ENCODE results near the gene CHRND.

GRCh38 chr2:232525595-232526273 is at the start of gene CHRND:
CHRND (plus strand) TSS chr2:232526160.
- RRBS, result no CpG with 5 or more reads among the region's 18 CpGs

GRCh38 chr2:232632744-232633387 is 538 bp upstream of the EFHD1 start:
- RRBS, result 2% methylated on average over 19 of the region's 41 CpGs

DNA sequence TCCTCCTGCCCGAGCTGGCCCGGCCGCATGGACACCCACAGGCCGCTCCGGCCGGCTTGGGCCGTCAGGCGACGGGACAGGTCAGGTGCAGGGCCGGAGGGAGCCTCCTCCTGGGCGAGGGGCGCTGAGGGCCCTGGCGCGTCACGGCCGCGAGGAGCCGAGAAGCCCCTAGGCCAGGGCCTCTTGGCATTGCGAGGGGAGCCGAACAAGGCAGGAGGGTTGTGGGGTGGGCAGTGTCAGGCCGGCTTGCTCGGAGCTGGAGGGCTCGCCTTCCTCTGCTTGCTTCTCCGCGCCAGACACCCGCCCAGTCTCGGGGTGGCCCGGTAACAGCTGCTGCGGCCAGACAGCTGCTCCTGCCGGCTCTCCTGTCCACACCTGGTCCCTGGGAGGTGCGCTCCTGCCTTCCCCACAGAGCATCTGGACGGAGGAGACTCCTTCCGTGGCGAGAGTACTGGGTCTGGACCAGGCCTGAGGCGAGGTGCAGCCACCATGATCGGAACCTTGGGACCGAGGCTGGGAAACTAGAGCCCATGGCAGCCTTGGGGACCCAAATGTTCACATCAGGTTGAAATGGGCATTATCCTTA is 462 bp downstream of the GIGYF2 start:
- RRBS, result 1% methylated on average over 15 of the region's 37 CpGs

GRCh38 chr2:232773763-232774259 is 2.6 kb downstream of the KCNJ13 start:
- RRBS, result no CpG with 5 or more reads among the region's 10 CpGs

- RRBS, result no CpG with 5 or more reads among the region's 7 CpGs
These were observed 43.3 kb upstream of the KCNJ13 start for GRCh38 chr2:232819765-232820031.

DNA sequence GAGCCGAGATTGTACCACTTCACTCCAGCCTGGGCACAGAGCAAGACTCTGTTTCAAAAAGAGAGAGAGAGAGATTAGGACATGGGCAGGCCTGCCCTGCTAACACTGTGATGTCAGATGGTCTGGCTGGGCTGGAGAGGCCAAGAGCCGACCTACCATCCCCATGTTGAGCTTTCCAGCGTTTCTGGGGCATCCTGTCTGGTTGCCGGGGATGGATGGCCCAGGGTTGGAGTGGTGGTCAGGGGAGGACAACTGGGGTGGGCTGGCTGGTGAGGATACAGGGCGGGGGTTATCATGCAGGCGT is 5.2 kb downstream of the SNORC start:
- RRBS, result no CpG with 5 or more reads among the region's 6 CpGs

DNA sequence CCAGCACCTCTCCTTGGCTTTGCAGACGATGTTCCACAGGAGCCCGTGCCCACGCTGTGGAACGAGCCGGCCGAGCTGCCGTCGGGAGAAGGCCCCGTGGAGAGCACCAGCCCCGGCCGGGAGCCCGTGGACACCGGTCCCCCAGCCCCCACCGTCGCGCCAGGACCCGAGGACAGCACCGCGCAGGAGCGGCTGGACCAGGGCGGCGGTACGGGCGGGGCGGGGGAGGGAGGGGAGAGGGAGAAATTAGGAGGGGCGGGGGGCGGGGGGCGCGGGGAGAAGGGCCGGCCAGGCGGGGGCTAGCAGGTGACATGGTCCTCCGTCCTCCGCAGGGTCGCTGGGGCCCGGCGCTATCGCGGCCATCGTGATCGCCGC is 5.8 kb downstream of the SNORC start:
- RRBS, result 10% methylated on average over 12 of the region's 41 CpGs

GRCh38 chr2:232899070-232899581 is 29.1 kb downstream of the SNORC start:
- RRBS, result no CpG with 5 or more reads among the region's 8 CpGs

- RRBS, result 13% methylated on average over 46 of the region's 76 CpGs
These were observed 57.0 kb downstream of the SNORC start for GRCh38 chr2:232926812-232927717.

DNA sequence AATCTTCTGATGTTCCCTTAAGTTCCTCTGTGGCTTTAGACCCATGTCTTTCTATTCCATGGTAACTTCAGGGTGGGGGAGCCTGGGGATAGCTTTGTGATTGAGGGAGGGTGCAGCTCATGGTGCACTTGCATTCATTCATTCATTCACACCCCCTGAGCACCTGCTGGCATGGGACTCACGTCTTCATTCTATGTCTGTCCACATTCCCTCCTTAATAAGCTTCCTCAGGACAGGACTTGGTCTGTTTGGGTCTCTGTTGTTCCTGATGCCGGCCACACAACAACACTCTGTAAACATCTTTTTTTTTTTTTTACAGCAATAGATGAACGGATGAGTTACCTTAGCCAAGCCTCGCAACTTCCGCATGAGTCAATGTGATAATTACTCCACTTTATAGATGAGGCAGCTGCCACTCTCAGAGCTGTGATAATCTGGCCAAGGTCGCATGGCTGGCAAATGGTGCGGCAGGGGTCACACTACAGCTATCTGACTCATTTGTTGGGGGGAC is 33.4 kb downstream of the NGEF start:
- RRBS, result no CpG with 5 or more reads among the region's 7 CpGs

GRCh38 chr2:233041955-233042443 is 9.5 kb downstream of the NEU2 start:
- RRBS, result no CpG with 5 or more reads among the region's 5 CpGs

- RRBS, result no CpG with 5 or more reads among the region's 8 CpGs
These were observed 3.2 kb downstream of the INPP5D start for GRCh38 chr2:233063216-233063843.

DNA sequence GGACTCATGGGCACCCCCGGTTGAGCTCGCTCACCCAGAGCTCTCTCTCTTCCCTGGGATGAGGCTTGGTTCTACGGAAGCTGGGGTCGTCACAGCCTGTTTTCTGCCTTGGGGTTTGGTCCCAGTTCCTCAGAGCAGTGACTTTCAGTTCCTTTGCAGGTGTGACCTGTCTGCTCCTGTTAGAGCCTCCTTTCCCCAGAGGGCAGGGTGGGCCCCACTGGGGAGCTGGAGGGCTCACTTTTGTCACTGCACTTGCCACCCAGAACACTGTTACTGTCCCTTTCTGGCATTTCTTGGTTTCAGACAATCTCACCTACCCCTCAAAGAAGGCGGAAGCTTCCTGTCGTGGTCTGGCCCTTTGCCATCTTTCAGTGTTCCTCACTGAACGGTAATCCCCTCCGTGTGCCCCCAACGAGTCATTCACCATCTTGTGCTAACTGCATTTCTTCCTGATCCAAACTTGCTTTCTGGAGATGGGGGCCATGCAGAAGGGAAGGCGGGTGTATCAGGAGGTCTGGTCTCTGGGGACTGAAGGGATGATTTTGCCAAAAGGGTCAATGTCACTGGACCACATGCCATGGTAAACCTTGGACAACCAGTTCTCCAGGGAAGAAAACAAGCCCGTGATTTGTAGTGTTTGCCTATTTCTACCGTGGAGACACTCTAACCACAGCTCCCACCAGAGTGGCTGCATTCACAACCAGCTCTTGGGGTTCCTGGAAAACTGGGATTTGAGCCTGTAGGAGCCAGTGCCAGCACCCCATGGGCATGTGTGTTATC is 40.6 kb downstream of the INPP5D start:
- RRBS, result 61% methylated on average over 1 of the region's 12 CpGs

DNA sequence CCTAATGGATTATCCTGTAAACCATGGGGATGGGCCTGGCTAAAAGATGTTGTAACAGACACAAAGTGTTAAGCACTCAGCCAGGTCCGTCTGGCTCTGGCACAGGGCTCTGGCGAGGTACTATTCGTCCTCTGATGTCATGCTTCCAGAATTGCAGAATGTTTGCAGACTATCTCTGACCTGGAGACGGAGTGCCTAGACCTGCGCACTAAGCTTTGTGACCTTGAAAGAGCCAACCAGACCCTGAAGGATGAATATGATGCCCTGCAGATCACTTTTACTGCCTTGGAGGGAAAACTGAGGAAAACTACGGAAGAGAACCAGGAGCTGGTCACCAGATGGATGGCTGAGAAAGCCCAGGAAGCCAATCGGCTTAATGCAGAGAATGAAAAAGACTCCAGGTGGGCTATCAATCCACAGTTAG is 13.3 kb downstream of the ATG16L1 start:
- RRBS, result no CpG with 5 or more reads among the region's 7 CpGs

GRCh38 chr2:233424037-233424723 is 69.9 kb downstream of the DGKD start:
- RRBS, result no CpG with 5 or more reads among the region's 15 CpGs

- RRBS, result 97% methylated on average over 3 of the region's 11 CpGs
These were observed 101.6 kb downstream of the DGKD start for GRCh38 chr2:233455810-233456439.

- RRBS, result no CpG with 5 or more reads among the region's 3 CpGs
These were observed 52.7 kb downstream of the USP40 start for GRCh38 chr2:233513925-233514279.

- RRBS, result no CpG with 5 or more reads among the region's 12 CpGs
These were observed 4.0 kb downstream of the UGT1A1 start for GRCh38 chr2:233763727-233764893.

GRCh38 chr2:233832882-233833520 is 21.3 kb downstream of the HJURP start:
- RRBS, result no CpG with 5 or more reads among the region's 10 CpGs

DNA sequence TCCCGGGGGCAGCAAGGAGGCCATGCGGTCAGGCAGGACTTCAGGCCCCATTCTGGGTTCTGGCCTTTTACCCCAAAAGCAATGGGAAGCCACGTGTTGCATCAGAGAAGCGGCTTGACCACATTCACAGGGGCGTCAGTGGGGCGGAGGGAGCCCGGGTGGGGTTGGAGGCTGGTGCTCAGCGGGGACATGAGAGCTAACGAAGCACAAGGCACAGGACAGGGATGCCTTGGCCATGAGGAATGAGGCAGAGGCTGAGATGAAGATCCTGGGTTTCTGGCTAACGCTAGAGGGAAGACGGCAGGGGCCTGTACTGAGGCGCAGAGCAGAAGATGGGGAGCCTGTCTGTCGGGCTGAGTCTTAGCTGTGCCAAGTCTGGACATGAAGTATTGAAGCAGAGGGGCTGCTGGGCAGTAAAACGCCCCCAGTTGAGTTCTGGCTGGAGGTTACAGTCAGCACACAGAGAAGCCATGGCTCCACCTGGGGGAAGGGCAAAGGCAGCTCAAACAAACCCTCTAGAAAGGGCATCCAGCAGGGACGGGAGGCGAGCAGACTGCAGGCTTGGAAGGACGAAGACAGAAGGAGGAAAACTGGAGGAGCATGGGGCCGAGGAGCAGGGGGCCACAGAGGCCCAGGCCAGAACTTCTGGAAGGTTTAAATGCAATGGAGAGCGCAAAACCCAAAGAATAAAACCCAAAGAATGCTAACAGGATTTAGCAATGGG is 5.8 kb downstream of the HJURP start:
- RRBS, result no CpG with 5 or more reads among the region's 19 CpGs